NALM6 (cell line): ENCODE data around the genes BEX2, MORF4L2, IL1RAPL2 and RADX.

- PRO-cap: no peak
Observed at GRCh38 chrX:103251988-103252539, 2.9 kb downstream of the TCEAL8 start.

- PRO-cap: no peak
Observed at GRCh38 chrX:103309623-103310685, 836 bp downstream of the BEX2 start.

- PRO-cap: no peak
Observed at GRCh38 chrX:103310686-103311419, at the start of gene BEX2. Gene BEX2, minus strand, starts transcription at chrX:103310990.

DNA sequence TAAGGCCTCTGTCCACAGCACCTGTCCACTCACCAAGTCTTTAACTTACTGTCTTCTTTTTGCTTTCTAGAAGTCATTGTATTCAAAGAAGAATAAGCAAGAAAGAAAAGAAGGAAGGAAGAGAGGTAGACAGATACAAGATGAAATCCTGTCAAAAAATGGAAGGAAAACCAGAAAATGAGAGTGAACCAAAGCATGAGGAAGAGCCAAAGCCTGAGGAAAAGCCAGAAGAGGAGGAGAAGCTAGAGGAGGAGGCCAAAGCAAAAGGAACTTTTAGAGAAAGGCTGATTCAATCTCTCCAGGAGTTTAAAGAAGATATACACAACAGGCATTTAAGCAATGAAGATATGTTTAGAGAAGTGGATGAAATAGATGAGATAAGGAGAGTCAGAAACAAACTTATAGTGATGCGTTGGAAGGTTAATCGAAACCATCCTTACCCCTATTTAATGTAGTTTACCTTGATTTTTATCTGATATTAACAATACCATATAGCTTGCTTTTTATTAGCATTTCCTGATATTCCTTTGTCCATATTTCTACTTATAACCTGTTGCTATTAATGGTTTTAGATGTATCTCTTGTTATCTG lies 1.3 kb downstream of the TCEAL9 start:
- PRO-cap: no peak

- PRO-cap: no peak
Observed at GRCh38 chrX:103362422-103362955, 6.2 kb downstream of the TCEAL9 start.

GRCh38 chrX:103377392-103378150 lies 1.2 kb downstream of the BEX3 start:
- PRO-cap: no peak

DNA sequence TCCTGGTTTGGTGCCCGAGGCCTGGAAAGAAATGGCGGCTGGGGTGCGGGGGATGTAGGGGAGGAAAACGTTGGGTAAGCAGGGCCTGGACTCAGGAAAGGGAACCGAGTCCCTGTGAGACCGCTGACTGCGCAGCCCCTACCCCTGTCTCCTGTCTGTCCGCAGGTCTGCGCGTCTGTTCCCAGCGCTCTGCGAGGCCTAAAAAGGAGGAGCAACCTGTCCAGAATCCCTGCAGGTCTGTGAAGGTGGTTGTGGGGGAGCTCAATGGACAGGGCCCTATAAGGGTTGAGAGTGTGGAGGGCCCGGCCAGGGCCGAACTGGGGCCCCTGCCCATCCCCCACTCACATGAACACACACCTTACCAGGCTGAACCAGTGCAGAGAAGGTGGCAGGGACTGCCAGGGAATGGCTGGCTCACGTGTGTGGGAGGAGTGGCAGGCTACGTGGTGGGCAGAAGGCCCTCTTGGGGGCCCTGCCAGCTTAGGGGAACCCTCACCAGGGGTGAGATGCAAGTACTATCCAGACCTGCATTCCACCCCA lies 746 bp downstream of the TCEAL3 start:
- PRO-cap: no peak

- PRO-cap: bidirectional peak, plus-strand start at chrX:103686895, minus-strand start at chrX:103686699
Observed at GRCh38 chrX:103686298-103687128, at the start of gene MORF4L2. Gene MORF4L2, minus strand, starts transcription at chrX:103686699.

GRCh38 chrX:103688975-103689335 lies 2.5 kb upstream of the MORF4L2 start:
- PRO-cap: no peak

DNA sequence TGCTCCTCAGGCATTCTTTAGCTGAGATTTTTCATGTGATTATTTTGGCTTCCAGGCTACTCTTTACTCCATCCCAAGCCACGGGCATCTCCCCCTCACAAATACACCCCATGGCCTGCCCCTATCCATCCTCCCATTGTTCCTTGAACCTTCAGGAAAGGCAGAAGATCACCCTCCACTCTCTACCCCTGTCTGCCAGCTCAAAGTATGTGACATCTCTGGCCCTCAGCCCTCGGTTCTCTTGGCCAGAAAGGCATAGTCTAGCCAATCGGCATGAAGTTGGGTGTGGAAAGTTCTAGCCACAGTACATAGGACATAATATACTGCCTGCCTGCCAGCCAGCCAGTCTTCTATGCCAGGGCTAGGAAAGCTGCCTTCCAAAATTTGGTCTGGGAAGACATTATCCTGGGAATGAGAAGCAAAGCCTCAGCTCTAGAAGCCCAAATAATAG lies 3.2 kb upstream of the PLP1 start:
- PRO-cap: no peak

DNA sequence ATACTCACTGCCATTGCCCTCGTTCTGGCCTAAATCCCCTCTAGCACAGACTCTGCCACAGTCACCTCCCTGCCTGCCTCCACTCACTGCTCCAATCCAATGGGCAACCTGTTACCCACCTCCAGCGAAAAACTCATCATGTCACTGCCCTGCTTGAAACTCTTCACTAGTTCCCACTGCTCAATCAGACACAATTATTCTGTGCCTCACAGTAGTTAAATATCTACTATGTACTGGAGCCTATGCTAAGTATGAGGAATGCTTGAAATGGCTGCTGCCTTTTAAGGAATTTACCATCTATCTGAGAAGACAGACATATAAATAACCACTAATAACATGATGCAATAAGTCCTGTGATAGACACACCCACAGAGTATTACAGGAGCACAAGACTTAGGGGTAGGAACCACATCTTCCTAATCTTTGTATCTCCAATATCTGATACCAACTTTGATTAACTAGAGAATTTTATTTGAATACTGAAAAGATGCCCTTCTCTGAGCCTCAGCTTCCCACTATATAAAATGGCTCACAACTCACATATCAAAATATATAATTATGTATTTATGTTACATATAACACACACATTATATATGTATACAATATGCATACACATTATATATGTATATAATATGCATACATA lies 21.1 kb downstream of the SLC25A53 start:
- PRO-cap: no peak

- PRO-cap: no peak
Observed at GRCh38 chrX:104565869-104566551, at the start of gene IL1RAPL2. Gene IL1RAPL2, plus strand, starts transcription at chrX:104566199.

GRCh38 chrX:105796546-105797606 lies 25.5 kb upstream of the NRK start:
- PRO-cap: no peak

DNA sequence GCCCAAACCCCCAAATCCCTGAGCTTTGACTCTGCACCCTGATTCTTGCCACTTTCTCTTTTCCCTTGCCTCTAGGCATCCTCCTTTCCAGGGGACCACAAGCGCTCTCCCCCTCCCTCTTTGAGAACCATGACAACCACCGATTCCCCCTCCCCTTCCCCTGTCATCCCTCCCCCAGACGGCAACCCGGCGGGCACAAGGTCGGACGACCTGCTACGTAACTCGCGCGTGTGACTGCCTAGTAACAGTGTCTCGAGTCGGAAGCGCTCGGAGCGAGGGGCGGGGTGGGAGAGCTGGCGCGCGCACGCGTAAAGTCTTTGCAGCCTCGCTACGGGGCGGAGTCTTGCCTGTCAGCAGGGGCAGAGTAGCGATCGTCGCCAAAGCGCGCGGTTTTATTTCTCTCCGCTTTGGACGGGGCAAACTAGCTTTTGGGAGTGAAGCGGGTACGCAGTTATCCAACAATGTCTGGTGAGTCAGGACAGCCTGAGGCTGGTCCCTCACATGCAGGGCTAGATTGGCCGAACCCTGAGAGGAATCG lies at the start of gene RADX:
RADX (plus strand) TSS at position 359 of the 538 bp plus-strand sequence.
- PRO-cap: no peak

DNA sequence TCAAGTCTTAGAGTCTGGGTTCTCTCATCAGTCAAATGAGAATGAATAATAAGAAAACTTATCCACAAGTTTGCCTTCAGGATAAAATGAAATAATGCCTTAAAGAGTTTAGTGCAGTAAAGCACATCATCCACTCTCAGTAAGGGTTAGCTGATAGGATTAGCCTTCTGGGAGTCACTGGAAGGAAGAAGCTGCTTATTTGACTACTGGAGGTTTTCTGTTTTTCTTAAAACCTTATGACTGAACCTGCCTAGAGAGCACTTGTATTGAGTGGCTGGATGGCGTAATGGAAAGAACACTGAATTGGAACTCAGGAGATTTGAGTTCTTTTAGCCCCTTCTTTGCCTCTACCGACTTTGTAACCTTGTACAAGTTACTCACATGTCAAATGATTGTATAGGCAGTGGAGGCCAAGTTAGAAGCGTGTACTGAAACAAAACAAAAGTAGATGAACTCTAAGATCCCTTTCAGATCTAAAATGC lies 1.9 kb downstream of the RNF128 start:
- PRO-cap: no peak

DNA sequence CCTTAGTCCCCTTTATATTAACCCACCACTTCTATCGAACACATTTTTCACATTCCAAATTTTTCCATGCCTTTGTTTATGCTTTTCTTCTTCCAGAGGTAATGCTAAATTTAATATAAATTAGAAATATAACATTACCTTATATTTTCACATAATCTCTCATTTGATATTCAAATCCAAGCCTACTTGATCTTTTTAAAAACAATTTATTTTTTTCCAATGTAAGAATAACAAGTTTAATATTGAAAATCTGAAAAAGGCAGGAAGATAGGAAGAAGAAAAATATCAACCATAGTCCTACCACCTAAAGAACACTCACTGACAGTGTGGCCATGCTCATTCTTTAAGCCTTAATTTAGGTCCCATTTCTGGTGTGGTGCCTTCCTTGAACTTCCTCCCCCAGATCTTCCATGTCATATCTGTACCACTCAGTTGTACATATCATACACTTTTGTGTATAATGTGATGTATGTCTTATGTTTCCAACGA lies 20.4 kb downstream of the CLDN2 start:
- PRO-cap: no peak

DNA sequence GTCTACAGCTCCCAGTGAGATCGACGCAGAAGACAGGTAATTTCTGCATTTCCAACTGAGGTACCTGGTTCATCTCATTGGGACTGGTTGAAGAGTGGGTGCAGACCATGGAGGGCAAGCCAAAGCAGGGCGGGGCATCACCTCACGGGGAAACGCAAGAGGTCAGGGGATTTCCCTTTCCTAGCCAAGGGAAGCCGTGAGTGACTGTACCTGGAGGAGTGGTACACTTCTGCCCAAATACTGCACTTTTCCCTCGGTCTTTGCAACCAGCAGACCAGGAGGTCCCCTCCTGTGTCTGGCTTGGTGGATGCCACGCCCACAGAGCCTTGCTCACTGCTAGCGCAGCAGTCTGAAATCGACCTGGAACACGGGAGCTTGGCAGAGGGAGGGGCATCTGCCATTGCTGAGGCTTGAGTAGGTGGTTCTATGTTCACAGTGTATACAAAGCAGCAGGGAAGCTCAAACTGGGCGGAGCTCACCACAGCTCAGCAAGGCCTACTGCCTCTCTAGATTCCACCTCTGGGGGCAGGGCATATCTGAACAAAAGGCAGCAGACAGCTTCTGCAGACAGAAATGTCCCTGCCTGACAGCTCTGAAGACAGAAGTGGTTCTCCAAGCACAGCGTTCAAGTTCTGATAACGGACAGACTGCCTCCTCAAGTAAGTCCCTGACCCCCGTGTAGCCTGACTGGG lies 33.5 kb downstream of the MORC4 start:
- PRO-cap: no peak

DNA sequence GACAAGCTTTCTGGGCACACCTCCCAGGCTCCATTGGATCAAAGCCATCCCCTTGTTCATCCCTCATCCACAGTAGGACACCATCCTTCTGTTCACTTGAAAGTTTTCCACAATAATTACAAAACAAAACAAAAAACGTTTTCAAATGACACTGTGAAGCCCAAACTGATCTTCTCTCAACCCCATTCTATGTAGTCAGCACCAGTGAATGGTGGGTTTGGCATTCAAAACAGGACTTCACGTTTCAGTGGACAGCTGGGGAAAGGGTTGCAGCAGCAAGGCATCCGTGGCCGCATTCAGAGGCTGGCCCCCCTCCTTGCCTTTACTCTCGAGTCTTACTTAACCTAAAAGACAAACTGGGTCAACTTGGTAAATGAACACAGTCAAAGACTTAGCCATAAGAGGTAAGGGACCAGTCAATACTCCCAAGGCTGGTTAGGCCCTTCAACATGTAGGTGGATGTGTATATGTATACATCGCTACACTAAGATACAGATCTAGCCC lies 62.2 kb downstream of the TSC22D3 start:
- PRO-cap: no peak

DNA sequence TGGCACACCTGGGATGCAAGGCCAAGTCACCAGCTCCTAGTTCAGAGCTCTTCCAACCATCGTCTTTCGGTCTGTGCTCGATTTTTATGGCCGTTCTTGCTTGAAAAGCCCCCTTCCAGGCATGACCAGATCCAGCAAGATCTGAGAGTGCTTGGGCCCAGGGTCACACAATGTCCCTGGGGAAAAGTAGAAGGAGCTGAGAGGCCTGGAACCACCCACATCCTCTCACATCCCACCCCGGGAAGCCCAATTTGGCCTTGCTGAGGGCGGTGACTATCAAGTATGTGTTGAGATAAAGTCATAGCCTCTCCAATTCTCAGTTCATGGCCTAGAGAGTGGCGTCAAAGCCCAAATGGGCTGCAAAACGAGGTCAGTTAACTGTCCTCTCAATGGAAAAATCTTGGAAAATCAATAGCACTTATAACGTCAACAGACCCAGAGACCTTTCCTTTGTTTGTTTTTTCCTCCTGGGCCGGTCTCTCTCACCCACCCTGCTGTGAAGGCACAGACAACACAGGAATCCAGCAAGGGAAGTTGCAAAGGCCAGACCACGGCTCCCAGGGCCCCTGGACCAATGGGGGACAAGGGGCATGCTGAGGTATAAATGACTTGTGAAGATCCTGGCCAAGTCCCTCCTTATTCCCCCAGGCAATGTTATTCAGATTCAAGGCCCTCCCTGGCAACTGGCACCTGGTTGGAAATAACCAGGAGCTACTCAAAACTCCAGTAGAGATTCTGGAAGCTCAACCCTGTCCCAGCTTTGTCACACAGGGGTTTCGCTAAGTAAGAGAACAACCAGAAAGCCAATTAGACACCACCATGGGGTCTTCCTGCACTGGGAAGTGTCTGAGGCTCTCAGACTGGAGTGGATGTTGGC lies 38.7 kb downstream of the TSC22D3 start:
- PRO-cap: no peak

DNA sequence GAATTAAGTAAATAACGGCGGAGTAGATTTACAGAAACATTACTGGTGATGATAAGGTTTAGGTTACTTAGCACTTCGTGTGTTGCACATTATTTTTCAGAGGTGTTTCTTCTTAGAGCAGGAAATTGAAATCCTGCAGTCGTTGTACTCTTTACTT lies 1.3 kb downstream of the MID2 start:
- PRO-cap: no peak